Metanephros (tissue), 2 donors: ENCODE measurements around a stretch of chr12.

DNA sequence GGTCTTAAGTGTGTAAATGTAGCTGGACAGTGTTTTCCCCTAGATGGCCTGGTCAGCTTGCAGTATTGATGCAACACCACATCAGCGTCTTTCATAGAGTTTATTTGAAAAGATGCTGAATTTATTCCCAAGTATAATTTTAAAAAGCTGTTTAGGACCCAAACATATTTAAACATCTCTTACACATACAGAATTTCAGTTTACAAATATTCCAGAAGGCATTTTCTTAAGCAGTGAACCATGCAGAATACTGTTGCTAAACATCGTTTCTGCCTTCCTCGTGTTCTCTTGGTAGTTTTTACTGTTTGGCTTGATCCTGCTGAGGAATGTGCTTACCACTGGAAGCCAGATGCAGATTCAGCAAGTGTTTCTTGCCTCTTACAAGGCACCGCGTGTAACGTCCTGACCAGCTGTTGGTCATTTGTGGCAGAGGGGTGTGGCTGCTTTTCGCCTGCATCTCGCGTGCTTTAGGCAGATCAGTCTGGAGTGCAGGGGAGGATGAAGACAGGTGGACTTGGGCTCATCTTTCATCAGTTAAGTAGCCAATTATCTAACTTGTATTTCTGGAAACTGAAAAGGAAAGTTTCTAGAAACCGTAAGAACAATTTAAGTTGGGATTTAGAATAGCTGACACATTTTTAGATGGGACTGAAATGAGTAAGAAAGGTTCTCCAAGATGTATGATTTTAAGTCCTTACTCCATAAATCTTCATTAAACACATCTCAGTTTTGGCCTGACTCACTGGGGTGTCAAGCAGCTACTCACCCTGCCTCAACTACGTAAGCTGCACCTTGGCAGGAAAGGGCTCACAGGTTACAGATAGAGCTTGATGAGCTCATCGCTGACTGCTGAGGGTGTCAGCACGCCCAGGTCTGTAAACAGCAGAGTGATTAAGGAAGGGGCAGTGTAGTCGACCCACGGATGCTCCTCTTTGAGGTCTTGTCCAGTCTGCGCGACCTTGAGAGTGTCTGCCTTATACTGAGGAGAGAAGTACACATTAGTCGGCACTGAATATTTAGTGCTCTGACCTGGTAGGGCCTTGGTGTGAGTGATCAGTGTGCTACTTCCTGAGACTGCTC lies 12.2 kb downstream of the EIF2B1 start:
- RAMPAGE, long total RNA = no peak

- RAMPAGE, long total RNA = no peak
Measured at GRCh38 chr12:123714324-123714657, 2.1 kb downstream of the ATP6V0A2 start.

DNA sequence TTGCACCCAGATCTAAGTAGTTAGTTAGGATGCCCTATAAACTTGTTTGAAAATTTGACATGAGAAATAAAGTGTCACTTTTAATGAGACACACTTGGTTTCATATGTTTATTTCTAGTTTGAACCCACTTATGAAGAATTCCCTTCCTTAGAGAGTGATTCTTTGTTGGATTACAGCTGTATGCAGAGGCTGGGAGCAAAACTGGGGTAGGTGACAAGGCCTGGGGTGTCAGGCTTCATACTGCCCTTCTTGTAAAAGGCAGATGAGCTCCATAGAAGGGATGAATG lies 13.9 kb downstream of the ATP6V0A2 start:
- RAMPAGE, long total RNA = no peak

GRCh38 chr12:123733206-123734200 lies 21.4 kb downstream of the ATP6V0A2 start:
- RAMPAGE, long total RNA = no peak

DNA sequence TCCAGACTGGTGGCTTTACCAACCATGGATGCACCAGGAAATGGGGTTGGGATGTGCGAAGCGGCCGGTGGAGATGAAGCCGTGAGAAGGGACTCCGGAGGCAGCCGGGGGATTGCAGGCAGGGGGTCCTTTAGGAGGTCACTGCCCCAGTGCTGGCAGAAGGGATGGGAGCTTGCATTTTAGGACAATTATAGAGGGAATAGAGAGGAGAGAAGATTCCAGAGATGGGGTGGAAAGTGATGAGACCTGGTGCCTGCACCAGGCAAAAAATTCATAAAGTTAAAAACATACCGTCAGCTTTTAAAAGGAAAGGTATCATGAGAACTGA lies 61.1 kb downstream of the DNAH10 start:
- RAMPAGE, long total RNA = no peak

DNA sequence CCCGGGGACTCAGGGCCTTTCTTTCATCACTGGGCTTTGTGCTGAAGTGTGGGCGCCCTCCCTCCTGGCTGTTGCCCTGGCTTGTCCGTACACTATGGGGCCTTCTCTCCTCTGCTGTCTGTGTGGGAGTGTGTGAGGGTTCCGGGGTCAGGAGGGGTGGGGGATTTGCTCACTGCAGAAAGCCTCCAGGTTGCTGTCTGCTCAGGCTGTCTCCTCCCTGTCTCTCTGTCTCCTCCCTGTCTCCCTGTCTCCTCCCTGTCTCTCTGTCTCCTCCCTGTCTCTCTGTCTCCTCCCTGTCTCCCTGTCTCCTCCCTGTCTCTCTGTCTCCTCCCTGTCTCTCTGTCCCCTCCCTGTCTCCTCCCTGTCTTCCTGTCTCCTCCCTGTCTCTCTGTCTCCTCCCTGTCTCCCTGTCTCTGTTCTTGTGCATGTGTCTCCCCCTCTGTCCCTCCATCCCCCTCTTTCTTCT lies 64.7 kb downstream of the CCDC92 start:
- RAMPAGE, long total RNA = no peak

GRCh38 chr12:123947431-123948245 lies 25.0 kb downstream of the CCDC92 start:
- RAMPAGE, long total RNA = no peak

DNA sequence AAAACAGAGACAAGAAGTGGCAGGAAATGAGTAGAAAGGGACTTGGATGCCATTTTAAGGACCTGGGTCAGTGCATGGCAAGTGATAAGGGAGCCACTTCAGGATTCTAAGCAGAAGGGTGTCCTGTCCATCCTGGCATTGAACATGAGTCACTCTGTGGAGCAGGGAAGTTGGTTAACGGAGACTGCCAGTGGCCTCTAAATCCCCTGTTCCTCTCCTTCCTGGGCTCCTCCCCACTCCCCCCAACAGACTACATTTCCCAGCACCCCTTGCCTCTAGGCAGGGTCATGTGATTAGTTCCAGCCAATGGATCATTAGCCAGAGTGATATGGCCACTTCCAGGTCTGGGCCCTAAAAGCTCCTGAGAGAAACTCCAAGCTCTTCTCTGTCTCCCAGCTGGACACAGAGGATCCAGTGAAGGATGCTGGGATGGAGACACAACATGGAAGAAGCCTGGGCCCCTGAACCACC lies 54.5 kb upstream of the RFLNA start:
- RAMPAGE, long total RNA = no peak

DNA sequence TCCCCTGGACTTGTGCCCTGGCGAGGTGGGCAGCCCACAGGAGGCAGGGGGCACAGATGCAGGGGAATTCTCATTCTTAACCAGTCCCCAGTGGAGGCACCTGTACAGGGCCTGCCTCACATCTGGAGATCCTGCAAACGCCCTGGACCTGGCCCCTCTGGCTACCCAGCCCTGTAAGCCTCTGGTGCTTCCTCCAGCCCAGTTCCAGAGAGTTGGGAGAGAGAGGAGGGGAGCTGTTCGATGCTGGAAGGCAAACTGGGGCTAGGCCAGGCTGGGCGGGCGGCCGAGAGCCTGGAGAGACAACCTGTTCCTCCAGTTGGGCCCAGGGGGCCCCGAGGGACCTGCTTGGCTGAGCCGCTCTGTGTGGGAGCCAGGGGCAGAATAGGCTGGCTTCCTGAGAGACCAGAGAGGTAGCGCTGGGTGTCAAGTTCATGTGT lies 64.6 kb downstream of the RFLNA start:
- RAMPAGE, long total RNA = no peak

DNA sequence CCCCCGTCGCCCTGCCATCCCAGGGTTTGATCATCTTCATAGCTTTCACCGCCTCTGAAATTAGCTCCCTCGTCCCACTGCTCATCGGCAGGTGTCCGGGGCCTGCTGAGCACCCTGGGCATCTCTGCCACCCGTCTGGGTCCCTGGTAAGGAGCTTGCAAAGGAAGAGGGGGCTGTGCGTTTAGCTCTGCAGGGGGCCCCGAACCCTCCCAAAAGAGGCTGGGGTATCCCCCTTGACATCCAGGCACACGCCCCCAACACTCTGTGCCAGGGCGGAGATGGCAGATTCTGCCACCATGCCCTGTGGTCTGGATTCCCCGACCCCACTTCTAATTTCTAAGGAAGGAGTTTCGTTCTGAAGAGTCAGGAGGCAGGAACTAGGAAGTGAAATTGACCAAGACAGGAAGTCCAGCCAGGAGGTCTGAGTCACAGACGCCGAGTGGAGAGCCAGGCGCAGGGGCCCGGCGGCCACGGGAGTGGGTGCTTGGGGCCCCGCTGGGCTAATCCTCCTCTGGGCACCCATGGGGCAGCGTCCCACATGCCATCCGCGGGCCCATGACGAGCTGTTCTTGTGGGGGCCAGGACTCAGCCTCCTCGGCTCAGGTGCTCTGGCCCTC lies 95.7 kb downstream of the RFLNA start:
- RAMPAGE, long total RNA = no peak

GRCh38 chr12:124430381-124430994 lies 135.6 kb downstream of the RFLNA start:
- RAMPAGE, long total RNA = no peak

GRCh38 chr12:124437786-124438391 lies 129.5 kb downstream of the NCOR2 start:
- RAMPAGE, long total RNA = no peak

DNA sequence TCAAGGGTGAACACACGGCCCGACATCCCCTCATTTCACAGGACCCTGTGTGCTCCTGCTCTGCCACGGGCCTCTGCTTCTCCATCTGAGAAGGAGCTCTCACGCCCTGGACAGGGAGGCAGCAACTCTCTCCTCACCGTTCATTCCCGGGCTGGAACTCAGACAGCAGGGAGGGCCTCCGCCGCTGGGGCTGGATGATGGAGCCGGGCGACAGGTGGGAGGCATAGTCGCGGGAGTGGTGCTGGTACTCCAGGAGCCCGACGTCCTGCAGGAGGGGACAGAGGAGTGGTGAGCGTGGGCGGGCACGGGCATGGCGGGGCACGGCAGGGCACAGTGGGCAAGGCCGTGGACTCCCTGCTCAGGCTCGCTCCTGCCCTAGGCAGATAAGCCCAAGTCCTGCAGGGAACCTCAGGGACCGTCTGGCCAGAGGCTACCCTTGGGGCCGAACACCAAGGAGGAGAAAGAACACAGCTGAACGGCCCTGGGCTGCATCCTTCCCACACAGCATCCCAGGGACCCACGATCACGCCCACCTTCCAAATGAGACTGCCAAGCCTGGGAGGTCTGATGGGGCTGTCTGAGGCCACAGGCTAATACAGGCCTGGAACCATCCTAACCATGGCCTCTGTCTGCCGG lies 81.0 kb downstream of the NCOR2 start:
- RAMPAGE, long total RNA = no peak

DNA sequence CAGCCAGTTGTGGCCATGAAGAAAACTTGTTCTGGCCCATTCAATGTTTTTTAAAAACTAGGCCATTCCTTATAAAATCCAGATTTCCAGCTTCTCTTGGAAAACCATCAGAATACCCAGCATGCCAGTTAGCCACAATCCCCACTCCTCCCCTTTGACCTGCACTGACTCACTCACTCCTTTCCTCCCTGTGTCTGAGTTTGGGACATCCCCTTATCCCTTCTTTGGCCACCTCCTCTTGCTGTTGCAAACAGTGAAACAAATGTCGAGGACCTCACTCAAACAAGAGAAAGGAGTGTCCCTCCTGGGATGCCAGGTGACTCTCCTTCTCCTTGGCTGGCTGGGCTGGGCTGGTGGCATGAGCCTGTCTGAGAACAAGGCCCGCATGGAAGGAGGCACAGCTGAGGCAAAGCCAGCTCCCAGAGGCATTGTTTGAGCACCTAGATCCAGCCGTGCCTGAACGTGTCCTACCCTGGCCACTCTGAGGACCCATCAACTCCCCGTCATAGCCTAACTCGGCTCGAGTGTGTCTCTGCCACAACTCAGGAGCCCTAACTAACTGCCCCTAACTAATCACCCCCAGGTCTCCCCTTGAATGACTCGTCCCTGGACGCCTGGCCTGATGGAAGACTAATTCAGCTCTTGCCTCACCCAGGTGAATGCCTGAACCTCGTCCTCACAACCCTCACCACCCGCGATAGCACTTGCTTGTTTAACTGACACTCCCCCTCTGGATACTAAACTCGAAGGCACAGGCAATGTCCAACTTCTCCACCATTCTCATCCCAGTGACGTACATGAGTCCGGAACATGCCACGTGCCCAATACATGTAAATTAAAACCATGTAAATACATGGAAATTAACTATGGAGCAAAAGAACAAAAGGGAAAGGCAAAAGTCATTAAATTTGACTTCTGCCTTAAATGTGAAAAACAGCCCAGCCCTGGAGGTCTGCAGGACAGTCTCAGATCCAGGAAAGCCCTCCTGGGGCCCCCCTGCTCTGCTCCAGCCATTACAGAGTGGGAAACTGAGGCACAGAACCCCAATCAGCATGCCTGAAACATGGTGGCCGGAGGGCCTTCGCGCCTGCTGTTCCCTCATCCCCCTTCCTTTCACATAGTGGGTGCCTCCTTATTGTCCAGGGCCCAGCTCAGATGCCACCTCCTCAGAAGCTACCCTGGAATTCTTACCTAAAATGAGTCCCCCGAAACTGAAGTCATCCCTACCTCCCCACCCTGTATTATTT lies 42.8 kb downstream of the NCOR2 start:
- RAMPAGE, long total RNA = no peak

DNA sequence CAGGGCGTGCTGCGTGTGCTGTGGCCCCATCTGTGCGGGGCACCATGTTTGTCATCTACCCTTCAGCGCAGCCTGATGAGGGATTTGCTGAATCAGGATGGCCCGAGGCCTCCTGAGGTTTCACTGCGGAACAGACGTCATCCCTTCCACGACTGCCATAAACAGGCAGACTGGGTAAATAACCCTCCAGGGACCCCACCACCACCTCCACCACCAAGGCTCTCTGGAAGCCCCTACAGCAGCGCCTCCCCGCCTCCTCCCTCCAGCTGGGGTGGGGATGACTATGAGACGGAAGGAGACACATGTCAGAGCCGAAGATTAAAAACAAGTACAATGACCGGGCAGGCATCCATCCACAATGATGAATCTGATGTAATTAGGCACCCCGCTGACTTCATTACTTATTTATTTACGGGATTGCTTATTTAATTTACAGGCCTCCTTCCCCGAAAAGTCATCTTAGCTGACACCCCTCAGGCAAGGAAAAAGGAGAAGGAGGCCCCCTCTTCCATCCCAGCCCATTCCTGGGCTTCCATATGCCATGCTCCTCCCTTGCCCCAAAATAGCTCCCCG lies 39.4 kb downstream of the NCOR2 start:
- RAMPAGE, long total RNA = no peak

- RAMPAGE, long total RNA = no peak
Measured at GRCh38 chr12:124561513-124561948, 5.9 kb downstream of the NCOR2 start.

- RAMPAGE, long total RNA = no peak
Measured at GRCh38 chr12:124566848-124566946, 715 bp downstream of the NCOR2 start.

- RAMPAGE, long total RNA = no peak
Measured at GRCh38 chr12:124749882-124750536, 113.7 kb downstream of the SCARB1 start.

- RAMPAGE, long total RNA = no peak
Measured at GRCh38 chr12:124776931-124777765, 86.5 kb downstream of the SCARB1 start.

DNA sequence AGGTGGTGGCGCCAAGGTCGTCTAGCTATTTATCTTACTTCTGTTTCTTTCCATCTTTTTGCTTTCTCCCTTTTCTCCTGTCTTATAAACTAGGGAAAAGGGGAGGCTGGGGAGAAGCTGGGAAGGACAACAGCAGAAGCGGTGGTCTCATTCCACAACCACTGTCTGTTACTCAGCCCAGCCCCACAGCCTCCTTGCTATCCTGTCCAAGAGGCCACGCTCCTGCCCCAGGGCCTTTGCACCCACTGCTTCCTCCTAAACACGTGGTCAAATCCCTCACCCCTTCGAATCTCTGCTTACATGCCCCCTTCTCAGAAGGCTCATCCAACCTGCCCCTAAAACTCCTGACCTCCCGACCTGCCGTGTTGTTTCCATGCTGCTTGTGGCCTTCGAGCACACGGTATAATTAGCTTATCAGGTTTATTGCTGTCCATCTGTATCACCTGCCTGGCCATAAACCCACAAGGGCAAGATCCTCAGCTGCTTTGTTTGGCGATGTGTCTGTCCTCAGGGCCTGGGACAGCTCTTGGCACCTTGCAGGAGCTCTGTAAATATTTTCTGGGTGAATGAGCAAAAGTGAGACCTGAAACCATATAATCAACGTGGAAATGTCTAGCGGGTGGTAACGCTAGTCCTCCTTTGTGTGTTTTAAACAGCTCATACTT lies 36.1 kb downstream of the SCARB1 start:
- RAMPAGE, long total RNA = no peak